Ureter (tissue), 1 donor: ENCODE data around the genes TICAM2, TMED7 and DMXL1.

DNA sequence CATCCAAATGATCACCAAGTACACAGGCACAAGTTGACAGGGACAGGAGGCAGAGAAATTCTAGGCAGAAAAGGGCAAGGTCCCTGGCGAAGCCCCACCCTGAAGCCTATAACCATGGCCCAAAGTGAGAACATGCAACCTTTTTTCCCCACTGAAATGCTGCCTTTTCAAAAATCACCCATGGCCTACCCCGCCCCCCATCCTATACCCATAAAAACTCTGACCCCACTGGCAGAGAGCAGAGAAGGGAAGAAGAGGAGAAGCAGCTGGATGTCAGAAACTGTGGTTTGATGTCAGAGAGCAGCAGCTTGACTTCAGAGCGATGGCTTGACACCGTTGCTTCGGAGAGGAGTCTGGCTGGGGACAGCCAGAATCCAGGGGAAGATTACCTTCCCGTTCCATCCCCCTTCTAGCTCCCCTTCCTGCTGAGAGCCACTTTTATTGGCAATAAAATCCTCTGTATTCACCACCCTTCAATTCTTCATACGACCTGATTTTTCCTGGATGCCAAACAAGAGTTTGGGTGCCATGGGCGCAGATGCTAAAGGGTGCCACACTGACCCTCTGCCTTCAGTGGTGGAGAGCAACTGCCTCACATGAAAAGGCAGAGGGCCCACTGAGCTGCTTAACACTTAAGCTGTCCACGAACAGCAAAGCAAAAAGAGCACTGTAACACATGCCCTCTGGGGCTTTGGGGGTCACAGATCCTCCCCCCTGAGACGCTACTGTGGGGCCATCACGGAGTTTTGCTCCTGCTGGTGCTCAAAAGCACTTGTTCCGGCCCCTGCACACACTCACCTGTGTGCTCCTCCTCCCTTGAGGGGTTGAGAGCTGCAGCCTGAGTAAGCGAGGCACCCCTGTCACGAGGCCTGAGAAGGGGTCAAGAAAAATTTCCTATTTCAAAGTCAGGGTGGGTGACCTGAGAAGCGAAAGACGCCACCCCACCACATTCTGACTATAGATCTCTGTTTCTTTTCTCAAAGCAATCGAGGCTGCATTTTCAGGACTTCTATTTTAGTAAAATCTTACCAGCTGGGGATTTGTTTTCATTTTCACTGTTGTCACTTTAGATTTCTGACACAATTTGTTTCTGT lies 138.1 kb downstream of the DCP2 start:
- PRO-cap, result no peak

GRCh38 chr5:113151171-113151537 lies 174.6 kb downstream of the DCP2 start:
- PRO-cap, result no peak

DNA sequence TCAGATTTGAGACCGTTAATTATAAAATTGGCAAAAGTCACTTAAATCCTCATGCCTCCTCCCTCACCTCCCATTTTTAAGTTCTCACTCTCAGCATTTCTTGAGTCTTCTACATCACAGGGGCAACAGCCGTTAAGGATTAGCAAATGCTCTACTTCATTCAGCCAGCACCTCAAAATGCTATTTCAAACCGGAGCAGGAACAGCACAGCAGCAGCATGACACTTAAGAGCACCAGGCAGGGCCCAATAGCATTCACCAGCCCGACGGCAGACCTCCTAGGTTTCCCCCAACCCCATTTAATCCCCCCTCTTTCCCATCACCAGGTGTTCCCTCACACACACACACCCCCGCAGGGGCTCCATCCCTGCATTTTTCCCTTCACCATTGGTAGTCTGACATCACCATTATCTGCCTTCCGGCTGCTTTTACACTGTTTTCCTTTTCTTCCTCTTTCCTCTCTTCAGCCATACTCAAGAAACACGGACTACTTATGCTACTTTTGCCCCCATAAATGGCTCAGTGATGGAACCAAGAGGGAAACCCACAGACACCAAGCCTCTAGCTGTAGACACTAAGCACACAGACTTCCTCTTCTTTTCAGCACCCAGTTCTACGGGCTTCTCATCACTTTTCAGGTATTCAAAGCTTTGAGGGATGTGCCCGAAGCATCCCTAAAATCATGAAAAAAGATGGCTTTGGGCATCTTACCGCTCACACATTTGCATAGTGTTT lies 141.7 kb downstream of the TSSK1B start:
- PRO-cap, result no peak

DNA sequence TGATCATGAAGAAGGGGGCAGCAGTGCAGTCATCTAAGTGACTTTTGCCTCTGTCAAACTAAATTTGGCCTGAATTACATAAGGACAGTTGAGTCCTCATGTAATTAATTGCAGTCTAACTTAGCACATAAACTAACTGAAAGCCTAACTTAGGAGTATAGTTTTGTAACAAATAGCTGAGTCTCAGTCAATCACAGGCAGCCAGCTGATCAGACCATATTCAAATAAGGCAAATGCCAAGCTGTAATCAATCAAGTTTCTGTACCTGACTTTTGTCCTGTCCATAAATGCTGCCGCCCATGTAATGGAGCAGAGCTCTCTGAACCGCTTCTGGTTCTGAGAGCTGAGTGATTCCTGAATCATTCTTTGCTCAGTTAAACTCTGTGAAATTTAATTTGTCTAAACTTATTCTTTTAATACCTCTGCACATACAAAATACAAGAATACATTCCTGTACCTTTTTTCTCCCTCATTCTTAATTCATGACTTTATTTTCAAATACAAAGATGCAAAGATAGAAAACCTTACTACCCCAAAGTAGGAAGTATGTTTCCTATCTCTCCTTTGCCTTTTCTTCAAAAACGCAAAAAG lies 104.8 kb downstream of the TSSK1B start:
- PRO-cap, result no peak

- PRO-cap, result no peak
These were observed 177.5 kb downstream of the YTHDC2 start for GRCh38 chr5:113691084-113691366.

GRCh38 chr5:114360666-114361484 lies 995 bp upstream of the KCNN2 start:
- PRO-cap, result no peak

GRCh38 chr5:114362712-114363268 lies 920 bp downstream of the KCNN2 start:
- PRO-cap, result no peak

DNA sequence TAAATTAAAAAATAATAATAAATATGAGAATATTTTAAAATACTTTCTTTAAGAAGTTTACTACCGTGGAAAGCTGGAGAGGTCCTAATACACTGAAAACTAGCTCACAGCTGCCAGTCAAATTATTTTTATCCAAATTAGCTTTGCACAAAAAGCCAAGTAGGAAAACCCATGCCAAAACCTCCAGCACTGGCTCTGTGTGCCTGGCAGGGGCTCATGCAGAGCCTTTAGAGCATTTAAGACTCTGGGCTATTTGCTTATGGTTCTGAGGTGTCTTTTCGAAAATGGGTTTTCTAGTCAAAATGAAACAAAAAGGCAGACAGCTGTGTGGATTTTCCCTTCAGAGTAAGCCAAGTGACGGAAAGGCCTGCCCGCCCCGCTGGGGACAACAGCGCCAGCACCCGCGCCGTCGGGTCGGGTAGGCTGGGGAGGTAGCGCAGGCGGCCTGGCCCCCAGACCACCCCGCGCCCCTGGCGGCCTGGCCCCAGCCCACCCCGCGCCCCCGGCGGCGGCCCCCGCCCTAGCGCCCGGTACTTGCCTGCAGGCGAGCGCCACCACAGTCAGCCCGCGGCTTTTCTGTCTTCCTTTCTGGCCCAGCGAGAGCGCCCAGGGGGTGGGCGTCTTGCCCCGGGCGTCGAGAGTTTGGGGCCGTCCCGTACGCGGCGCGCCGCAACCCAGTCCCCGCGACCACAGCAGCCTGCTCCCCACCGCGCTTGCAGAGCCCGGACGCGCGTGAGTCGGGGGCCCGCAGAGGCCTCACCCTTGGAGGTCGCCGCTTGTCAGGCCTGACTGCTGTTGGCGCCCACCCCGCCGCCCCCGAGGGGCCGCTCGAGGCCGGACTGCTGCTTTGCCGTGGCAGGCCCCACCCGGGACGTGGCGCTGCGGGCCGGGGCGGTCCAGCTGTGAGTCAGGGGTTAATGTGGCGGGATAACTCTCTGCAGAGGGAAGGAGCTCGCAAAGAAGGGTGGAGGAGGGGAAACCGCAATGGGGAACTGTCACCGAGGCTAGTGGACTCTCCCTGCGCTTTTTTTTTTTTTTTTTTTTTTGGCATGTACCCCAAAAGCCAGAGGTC lies at the start of gene TICAM2:
Gene TICAM2 (minus strand): TSS at position 921 of the 1,072 bp plus-strand sequence.
- PRO-cap, result bidirectional peak, plus-strand start at position 581 of the sequence, minus-strand start at position 472 of the sequence; bidirectional peak, plus-strand start outside the sequence, minus-strand start at position 875 of the sequence

DNA sequence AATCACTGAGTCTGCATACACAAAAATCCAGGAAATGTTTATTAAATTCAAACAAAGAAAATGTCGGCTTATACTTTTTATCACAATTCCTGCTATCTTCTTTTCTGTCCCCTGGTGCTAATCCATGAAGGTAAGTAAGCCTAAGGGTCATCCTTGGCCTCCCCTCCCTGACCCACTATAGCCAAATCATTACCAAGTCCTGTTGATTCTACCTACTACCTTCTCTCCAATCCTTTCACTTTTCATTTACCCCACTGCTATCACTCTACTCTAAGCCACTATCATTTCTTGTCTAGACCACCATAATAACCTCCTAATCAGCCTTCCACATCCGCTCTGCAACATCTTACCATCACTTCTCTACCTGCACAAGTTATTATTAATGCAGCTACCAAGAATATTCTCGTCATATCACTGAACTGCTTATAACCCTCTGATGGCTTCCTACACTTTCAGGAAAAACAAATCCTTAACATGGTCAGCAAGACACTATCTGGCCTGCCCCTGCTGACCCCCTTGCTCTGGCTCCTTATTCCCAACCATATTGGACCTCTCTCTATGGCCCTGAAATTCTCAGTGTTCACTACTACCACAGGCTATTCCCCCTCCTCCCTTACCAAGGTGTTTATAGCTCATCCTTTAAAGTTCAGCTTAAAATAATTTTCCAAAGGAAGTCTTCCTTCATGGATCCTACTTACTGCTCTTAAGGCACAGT lies 1.6 kb downstream of the TMED7 start:
- PRO-cap, result no peak

DNA sequence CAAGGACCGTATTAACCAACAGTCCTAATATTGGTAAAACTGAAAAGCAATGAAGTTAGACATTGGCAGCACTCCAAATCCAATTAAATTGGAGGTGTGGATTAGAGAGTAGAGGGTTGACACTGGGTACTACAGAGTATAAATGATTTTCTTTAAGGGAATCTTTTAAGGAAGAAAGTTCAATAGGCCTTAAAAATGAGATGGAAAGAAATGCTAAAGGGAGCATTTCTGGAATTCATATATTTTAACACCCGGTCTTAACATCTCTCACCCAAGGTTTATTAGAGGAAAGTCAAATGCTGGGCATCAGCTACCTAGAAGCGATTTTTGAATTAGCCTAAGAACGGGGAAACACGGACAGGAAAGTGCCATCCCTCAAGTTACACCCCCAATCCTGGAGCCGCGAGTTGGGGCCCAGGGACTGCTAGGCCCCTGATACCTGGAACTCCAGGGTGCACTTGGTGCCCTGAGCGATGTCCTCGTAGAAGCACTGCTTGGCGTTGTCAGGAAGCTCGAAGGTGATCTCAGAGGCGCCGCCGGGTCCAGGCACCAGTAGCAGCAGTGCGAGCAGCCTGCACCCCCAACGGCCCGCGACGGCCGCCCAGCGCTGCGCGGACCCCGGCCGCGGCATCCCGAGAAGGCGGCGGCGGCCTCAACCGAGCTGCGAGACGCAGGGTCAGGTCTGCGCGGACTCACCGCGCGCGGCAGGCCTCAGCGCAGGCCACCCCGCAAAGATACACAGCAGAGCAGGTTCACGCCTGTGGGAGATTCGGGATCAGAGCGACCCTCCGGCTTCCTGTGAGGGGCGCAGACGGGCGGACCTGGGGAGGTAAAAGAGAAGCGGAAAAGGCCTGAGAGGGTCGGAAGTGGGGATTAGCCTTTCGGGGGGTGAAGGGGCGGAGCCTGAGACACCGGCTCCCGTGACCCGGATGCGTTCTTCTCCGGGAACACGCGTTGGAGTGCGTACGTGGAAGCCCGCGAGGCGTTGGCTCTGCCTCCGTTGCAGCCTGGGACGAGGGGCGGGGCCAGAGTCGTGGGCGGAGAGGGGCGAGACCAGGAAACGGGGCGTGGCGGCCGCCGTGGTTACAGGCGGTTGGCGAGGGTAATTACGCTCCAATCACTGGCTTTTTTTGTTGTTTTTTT lies at the start of gene TMED7:
Gene TMED7 (minus strand): TSS at position 875 of the 1,143 bp plus-strand sequence.
- PRO-cap, result bidirectional peak, plus-strand start outside the sequence, minus-strand start at position 849 of the sequence

DNA sequence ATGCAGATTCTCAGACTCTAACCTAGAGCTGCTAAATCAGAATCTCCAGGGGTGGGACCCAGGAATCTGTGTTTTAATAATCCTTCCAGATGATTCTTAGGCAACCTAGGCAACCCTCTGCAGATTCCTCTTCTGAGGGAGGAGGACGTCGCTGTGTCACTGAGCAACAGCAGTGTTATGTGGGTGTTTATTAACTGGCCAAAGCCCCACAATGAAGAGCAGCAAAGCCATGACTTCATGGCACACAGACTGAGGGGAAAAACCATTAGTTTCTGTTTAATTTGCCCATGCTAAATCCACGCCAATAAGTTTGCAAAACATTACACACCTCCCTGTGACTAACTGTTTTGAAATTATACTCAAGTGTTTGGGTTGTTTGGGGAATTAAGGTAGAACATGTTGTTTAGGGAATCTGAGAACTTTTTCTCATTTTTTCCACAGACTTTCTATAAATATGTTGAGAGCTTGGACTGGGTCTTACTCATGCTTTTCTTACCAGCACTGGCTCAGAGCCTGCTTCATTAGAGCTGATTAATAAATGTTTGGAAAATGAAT lies 83.8 kb upstream of the TMED7 start:
- PRO-cap, result no peak

GRCh38 chr5:116143823-116144465 lies 59.1 kb downstream of the COMMD10 start:
- PRO-cap, result no peak

GRCh38 chr5:116167622-116168335 lies 83.0 kb downstream of the COMMD10 start:
- PRO-cap, result no peak

- PRO-cap, result no peak
These were observed 21.2 kb downstream of the SEMA6A start for GRCh38 chr5:116553314-116553952.

DNA sequence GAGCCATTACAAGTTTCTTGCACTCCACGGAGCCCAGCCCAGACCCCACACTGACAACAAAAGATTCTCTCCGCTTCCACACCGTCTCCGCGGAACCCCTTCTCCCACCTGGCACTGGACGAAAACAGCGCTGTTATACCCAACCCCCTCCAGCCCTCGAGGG lies 1.1 kb downstream of the SEMA6A start:
- PRO-cap, result no peak

DNA sequence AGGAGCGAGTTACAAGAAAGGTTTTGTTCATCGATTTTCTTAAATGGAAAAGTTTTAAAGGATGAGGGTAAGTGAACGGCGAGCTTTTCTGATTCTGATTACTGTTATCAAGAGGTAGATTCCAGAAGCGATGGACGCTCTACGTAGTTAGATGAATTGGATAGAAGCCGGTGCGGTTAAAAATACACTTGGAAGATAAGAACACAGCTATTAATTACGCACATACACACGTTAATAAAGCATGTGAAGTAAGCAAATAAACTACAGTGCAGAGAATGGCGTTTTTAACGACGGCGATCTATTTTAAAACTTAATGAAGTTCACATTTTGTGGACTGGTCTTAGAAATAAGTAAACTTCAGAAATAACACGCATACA lies 601 bp upstream of the SEMA6A start:
- PRO-cap, result no peak

- PRO-cap, result no peak
These were observed 102.1 kb upstream of the SEMA6A start for GRCh38 chr5:116676668-116677176.

DNA sequence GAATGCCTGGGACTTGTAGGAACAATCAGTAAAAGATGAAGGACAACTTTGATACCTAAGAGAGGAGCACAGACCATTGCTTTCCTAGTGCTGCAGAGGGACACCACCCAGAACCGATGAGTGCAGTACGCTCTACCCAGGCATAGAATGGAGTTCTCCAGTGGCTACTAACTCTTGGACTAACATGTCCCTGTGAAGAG lies 530.6 kb upstream of the SEMA6A start:
- PRO-cap, result unidirectional peak, minus-strand start at position 76 of the sequence

DNA sequence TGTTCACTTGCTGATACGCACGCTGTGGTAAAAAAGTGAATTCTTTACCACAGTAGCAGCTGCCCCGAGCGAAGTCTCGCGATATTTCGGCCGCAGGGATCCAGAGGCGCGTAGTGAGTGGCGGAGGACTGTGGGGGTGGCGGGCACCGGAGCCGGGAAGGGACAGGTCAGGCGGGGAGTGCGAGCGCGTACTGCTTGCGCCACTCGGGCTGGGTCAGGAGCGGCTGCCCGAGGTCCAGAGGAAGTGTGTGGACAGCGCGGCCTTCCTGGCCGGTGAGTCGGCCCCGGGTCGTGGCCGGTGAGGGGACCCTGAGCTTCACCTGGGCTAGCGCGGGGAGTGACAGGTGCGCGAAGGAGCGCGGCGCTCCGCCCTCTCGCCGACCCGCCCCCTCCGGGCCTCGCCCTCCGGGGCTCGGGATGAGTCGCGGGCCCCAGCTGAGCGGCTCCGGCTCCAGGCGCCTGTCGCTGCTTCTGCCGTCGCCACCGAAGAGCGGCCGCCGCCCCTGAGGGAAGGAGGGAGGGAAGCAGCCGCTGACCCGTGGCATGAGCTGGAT lies at the start of gene DMXL1:
Gene DMXL1 (plus strand): TSS at position 103 of the 554 bp plus-strand sequence.
- PRO-cap, result bidirectional peak, plus-strand start at position 131 of the sequence, minus-strand start outside the sequence; bidirectional peak, plus-strand start at position 398 of the sequence, minus-strand start at position 339 of the sequence

GRCh38 chr5:119269139-119269905 lies 86.5 kb upstream of the TNFAIP8 start:
- PRO-cap, result no peak